PFSK-1 (cell line): ENCODE data around the gene MAPK9.

- RRBS, result 2% methylated on average over 13 of the region's 57 CpGs
These were observed 9.3 kb downstream of the RUFY1 start for GRCh38 chr5:179559289-179560442.

DNA sequence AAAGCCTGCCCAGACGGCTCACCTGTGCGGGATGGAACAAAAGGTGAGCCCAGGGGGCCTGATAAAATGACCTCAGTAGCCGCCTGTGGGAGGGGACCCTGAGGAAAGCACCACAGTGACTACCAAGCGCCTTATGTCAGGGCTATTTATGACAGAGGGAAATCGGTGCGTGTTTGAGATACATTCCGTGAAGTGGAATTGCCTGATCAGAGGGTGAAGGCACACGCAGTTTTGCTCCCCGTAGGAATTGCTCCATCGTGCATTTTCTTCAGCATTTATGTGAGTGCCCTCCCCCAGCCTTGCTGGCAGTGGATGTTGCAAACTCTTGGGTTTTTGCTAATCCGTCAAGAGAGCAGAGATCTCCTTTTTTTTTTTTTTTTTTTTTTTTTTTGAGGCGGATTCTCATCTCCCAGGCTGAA, 22.4 kb downstream of the CBY3 start:
- RRBS, result no CpG with 5 or more reads among the region's 12 CpGs

GRCh38 chr5:179844095-179844422, 14.6 kb downstream of the MRNIP start:
- RRBS, result no CpG with 5 or more reads among the region's 4 CpGs

GRCh38 chr5:179852238-179852573, 6.4 kb downstream of the MRNIP start:
- RRBS, result no CpG with 5 or more reads among the region's 7 CpGs

GRCh38 chr5:179913849-179914720, 6.4 kb upstream of the TBC1D9B start:
- RRBS, result no CpG with 5 or more reads among the region's 11 CpGs

DNA sequence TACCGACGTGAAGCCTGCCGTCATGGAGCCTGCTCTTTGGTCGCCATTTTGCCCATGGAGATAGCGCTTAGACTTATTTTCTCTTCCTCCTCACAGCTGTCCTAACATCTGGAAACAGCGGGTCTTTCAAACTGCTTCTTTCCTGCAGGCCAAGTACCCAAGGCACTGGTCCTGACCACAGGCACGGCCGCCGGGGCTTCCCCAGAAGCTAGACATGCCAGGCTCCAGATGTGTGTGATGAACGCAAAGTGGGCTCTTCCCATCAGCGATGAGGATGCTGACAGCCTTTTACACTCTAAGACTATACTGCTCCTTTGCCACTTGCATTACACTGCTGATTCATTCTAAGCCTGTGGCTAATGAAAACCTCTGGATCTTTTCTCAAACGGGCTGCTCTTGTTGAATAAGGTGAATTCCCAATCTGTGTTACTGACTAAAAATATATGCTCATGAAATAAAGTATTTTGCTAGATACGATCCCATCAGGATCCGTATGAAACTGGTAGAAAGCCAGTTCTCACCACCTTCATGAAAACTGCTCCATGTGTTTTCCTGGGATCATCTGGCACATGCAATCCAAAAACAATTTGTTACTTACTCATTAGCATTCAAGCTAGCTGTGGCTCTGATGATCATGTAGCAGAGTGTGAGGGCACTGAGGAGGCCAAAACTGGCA, 55.3 kb upstream of the TBC1D9B start:
- RRBS, result no CpG with 5 or more reads among the region's 14 CpGs

DNA sequence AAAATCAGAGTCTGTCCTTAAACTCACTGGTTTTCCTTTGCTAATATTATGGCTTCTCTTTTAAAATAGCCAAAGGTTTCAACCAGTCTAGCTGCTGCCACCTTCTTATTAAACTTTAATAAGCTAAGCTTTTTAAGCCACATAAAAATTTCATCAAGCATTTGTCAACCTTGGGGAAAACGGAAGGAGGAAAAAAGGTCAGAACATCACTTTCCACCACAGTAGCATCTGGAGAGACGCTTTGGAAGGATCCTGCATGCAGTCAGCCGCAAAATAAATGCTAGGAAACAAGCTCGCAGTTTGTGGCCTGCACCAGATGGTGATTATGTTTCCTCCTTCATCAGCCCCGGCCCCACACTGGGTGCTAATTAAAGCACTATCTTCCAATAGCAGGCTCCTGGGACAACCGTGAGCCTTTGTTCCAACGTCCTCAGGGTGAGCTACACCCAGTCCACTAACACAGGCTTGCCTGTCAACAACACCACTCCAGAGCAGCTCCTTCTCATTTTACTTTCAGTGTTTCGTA, 64.1 kb downstream of the RNF130 start:
- RRBS, result no CpG with 5 or more reads among the region's 8 CpGs

- RRBS, result no CpG with 5 or more reads among the region's 10 CpGs
These were observed 43.1 kb downstream of the RNF130 start for GRCh38 chr5:180028387-180028876.

DNA sequence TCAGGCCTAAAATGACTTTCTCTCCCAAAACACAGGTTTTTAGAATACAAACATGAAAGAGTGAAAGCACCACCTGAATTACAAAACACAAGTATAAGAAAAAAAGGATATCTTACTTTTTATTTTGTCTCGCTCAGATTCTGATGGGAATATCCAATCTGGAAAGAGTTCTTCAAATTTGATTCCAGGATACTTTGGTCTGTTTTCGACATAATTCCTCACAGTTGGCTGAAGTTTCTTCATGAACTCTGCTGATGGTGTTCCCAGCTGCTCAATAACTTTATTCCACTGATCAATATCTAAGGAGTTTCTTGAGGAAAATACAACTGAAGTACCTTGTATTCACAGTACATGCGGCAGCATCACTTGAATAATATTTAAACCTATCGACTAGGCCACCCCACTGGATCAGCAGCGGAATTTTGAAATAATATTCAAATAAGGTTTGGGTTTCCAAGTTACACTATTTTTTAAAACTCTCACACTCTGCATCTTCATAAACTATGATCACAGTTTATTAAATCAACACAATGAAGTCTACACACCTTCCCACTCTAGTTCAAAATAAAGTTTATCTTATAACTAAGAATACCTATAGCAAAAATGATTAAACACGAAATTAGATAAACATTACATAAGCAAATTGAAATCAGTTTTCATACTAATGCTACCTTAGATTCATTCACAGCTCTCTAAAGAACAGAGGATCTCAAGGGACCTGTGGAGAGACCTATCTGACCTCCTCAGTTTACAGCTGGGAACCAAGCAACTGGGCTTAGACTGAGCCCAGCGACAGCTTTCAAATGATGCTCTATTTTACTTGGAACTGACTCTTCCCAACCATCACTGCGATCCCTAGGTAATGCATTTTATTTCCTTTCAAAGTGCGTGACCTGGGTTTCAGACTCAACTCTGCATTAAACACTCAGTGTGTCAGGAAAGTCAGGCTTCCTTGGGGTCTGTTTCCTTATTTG, 33.7 kb upstream of the RASGEF1C start:
- RRBS, result no CpG with 5 or more reads among the region's 9 CpGs

DNA sequence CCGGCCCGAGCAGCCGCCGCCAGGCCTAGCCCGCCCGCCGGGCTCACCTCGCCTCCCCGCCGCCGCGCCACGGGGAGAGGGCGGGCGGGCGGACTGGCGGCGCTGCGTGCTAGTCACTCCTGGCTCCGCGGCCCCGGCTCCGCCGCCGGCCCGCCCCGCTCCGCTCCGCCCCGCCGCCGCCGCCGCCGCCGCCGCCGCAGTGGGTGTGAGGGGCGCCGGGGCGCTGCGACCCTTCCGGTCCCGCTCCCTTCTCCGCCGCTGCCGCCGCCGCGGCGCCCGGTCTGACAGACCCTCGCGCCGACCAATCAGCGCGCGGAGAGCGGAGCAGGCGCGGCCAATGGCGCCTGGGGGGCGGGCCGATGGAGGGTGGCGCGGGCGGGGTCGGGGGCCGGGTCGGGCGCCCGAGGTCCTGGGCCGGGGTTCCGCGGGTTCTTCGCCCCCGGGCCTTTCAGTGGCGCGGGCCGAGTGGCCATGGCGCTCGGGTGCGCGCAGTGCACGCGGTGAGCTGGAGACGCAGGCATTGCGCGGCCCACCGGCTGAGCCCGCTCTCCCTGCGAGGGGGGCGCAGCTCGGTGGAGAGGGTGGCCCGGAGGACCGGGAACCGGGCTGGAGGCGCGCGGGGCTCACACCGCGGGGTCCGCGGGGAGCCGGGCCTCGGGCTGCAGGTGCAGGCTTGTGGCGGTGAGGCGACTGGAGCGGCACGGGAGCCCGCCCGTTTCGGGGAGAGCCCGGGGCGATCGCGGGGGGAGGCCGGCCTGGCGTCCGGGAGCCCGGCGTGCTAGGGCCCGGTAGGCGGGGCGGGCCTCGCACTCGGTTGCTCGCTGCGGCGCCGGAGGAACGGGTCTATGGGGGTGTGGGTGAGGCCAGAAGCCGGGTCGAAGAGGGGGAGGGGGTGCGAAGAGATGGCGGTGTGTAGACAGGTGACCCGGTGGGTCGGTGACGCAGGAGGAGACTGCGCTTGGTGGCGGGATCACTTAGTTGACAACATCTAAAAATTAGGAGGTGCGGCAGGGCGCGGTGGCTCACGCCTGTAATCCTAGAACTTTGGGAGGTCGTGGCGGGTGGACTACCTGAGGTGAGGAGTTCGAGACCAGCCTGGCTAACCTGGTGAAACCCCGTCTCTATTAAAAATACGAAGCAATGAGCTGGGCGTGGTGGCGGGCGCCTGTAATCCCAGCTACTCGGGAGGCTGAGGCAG, at the start of gene MAPK9:
MAPK9 (minus strand) TSS at position 283 of the 1,198 bp plus-strand sequence.
- RRBS, result 1% methylated on average over 100 of the region's 154 CpGs

DNA sequence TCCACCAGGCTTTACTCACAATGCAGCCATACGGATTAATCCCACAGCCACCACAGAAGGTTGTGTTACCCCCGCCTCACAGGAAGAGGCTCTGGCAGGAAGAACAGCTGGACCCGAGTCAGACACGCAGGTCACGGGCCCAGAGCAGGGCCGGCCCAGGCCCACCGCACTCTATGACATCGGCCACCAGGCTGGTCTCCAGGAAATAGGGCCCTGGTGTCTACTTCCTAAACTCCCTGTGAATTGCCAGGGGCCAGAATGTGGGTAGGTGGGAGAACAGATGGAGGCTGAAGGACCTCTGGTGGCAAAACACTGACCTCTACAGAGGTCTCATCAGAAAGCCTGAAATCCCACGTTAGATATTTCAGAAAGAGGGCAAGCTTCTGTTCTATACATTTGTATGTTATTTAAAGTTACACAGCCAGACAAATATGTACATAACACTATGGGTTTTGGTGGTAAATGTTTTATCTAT, 15.5 kb downstream of the MGAT1 start:
- RRBS, result no CpG with 5 or more reads among the region's 9 CpGs

DNA sequence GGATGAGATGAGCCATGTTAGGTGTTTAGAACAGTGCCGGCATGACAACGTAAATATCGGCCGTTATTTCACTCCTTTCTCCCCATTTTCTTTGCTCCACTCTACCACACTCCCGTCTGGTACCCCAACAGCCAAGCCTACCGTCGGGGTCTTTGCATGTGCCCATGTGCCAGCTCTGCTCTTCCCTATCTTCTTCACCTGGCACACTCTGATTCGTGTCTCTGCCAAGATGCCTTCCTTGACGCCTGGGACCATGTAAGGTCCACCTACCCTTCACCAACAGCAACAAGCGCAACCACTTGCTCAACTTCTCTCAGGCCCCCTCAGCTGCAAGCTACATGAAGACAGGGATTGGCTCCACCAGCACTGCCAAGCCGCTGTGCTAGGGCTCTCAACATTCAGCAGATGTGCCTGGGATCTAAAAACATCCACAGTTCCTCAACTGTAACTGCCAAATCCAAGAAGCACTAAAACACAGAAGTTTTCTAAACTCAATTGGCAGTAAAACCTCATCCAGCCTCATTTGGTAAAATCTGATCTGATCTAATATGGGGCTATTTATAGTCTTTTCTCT, 4.4 kb downstream of the MGAT1 start:
- RRBS, result no CpG with 5 or more reads among the region's 11 CpGs

DNA sequence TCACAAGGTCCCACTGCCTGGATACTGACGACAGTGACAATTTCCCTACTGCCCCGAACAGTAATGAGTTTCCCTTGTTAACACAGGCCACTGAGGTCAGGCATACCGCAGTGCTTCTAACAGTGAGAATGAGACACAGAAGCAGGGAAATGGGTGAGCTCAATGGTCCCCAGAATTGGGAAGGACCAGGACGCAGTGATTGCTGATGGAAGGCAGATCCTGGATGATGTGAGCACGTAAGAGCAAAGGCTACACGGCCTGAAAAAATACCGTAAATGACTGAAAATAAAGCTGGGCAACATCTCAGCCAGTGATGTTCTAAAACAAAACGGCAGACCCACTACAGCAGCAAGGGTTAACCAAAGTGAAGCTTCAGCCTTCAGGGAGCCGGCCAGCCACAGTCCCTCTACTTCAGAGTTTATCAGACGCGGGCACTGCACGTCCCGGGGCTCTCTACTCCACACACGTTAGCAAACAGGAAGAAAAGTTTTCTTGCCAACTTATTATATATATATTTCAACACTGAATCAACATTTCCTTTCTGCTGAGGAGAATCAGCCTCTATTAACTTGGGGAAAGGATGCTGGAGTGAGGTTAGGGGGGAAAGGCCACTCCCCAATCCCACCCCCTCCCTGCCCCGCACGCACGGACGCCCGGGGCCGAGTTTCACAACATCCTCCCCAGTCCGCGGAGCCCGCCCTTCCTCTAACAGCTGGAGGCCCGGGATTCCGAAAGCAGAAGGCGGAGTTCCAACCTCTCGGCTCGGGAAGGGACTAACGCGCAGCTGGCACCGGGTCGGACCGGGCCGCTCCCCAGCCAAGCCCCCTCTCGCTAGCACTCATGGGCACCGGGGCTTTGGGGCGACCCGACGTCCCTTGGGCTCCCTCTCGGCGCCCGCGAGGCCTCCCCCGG, 612 bp downstream of the MGAT1 start:
- RRBS, result 1% methylated on average over 30 of the region's 44 CpGs

DNA sequence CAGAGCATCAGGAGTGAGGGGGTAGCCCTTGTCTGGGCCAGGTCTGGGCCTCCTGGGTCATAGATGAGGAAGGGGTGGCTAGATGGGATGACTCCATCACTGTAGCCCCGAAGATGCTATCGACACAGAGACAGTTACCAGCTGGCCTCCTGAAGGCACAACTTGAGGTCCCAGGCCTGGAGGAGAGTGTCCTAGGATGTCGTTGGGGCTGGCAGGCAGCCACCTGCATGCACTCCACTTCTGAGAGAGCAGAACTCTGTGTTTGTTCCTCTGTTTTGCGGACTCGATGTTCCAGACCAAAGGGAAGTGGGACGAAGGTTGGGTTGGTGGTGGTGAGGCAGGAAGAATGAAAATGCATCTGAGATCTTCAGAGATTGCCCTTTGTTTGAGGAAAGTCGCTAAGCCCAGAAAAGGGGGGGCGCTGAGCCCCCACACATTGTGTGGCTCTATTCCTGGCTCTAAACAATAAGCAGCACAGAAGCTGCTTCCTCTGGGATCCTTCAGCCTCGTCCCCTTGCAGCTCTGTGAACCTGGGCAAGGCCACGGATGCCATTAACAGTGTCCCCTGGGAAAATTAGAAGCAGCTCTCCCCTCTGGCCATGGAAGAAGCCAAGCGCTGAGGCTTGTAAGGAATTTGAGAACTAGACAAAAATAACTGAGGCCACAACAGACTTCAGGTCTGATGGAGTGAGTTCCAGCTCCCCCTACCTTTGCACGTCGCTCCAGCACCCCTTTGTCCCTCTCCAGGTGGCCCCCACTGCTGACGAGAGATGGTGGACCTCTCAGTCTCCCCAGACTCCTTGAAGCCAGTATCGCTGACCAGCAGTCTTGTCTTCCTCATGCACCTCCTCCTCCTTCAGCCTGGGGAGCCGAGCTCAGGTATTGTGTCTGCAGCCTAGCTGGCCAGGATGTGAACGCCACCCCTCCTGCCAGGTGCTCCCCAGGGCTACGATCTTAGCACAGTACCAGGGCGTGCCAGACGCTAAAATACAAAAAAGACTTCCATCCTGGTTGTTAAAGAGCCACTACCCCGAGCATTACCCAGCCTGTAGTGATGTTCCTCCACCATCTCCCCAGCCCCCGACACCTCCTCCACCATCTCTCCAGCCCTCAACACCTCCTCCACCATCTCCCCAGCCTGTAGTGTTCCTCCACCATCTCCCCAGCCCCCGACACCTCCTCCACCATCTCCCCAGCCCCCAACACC, 5.1 kb downstream of the BTNL9 start:
- RRBS, result no CpG with 5 or more reads among the region's 23 CpGs

GRCh38 chr5:181059128-181059938, 19.3 kb downstream of the BTNL9 start:
- RRBS, result 28% methylated on average over 49 of the region's 92 CpGs

DNA sequence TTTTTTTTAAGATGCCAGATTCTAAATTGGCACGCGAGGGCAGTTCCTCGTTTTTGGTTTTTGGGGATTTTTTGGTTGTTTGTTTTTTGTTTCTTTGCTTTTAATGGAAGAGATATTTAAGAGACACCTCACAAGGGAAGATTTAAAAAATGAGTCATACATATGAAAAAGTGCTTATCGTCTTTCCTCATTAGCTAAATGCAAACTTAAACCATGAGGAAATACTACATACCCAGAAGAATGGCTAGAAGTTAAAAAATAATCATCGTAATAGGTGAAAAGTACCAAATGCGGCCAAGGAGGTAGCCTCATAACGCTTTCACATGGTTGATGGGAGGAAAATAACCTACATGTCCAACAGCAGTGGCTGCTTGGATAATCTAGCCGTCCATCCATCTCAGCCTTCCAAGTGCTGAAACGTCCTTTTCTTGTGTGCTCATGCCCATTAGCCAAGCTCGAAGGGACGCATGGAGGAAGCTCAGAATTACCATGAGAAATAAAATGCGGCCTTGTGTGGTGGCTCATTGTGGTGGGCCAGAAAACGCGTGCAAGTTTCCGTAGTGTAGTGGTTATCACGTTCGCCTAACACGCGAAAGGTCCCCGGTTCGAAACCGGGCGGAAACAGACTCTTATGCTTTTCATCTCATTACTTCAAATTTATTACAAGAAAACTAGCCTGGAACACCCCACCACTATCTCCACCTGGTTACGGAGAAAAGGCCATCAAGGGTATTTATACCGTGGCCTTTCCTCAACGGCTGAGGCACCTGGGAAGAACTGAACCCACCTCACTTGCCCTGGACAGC, 21.9 kb downstream of the OR2V2 start:
- RRBS, result no CpG with 5 or more reads among the region's 26 CpGs

DNA sequence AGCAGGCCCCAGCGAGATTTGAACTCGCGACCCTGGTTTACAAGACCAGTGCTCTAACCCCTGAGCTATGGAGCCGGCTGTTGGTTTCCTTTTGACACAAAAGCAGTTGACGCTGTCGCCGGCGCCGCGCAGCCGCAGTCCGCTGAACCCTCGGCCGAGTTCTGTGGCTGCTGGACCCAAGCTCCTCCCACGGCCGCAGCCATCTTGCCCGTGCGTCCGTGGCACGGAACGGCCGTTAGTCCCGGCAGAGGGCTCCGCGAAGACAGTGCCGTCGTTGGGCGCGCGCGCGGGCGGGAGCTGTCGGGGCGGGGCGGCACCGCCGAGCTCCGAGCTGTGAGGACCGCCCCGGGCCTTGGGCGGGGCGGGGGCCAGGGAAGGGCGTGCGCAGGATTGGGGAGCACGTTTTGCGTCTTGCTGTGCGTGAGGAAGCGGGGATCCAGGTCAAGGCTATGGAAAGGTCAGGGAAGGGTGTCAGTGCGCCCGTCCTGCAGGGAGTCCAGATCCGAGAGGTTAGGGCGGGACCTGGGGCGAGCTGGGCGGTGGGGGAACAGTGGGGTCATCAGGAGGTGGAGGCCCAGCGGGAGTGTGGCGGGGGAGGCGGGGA, 13.2 kb downstream of the TRIM7 start:
- RRBS, result under 1% methylated on average over 13 of the region's 58 CpGs

DNA sequence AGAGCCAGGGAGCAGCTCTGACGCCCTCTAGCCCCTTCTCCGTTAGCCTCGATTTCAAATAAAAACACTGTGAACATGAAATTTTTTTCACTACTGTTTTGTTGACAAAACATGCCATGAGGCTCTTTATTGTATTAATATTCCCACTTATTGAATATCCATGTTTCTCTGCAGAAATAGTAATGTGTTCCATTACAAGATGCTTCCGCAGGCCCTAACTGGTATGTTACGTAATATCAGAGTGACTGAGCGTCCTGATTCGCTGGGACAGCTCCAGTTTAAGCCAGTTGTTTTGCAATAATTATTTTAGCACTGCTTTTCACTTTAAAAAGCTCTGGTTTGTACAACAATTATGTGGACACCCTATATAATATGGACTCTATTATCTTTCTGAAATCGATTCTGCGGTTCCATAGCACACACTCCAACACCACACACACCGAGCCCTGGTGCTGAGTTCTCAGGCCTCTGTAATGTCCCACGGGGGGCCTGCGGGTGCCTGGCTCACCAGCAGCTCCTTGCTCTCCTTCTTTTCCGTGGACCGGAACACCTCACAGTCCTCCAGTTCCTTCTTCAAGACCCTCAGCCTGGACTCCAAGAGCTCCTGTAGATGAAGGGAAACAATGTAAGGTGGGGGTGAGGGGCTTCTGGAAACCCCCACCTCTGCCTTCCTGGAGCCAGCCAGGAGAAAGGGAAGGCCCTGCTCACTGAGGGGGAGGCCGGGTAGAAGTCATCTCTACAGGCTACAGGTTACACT, 1.8 kb downstream of the TRIM7 start:
- RRBS, result 55% methylated on average over 1 of the region's 15 CpGs

DNA sequence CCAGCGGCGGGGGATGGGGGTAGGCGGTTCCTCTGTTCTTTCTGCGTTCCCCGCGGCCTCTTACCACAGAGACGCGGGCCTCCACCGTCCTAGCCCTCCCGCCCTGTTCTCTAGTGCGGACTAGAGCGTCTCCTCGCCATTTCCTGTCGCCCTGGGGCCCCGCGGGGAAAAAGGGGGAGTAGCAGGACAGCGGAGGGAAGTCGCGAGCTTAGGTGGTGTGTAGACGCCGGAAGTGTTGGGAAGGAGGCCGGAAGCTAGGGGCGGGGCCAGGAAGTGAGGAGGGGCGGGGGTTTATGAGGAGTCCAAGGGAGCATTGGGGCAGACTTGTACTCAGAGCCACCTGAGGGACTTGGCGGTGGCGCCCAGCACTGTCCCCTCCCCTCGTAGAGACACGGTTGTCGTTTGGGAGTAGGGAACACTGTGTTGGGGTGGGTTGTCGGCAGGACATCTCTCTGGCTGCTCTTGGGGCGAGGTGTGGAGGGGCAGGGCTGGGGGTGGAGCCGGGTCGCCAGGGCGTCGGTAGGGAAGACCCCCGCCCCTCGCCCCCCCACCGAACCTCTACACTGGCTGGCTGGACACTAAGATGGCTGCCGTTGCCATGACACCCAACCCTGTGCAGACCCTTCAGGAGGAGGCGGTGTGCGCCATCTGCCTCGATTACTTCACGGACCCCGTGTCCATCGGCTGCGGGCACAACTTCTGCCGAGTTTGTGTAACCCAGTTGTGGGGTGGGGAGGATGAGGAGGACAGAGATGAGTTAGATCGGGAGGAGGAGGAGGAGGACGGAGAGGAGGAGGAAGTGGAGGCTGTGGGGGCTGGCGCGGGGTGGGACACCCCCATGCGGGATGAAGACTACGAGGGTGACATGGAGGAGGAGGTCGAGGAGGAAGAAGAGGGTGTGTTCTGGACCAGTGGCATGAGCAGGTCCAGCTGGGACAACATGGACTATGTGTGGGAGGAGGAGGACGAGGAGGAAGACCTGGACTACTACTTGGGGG, 635 bp downstream of the TRIM41 start:
- RRBS, result no CpG with 5 or more reads among the region's 55 CpGs

DNA sequence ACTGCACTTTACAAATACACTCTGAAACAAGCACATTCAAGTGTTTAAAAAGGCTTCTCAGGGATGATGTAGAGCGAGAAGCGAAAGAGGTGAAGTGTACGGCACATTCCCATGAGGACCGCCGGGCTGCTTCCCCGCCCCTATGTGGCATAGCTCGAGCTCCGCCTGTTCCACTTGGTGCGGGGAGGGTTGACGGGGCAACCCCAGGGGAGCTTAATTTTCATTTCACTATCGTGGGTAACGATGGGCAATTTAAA, 288 bp upstream of the RACK1 start:
- RRBS, result no CpG with 5 or more reads among the region's 12 CpGs